Psoas muscle (tissue), 2 donors: Measurements from ENCODE around the gene CXorf49B.

- PRO-cap, 2 experiments = no peak in any of the 2 experiments
These were observed 970 bp downstream of the GCNA start for GRCh38 chrX:71579070-71579744.

DNA sequence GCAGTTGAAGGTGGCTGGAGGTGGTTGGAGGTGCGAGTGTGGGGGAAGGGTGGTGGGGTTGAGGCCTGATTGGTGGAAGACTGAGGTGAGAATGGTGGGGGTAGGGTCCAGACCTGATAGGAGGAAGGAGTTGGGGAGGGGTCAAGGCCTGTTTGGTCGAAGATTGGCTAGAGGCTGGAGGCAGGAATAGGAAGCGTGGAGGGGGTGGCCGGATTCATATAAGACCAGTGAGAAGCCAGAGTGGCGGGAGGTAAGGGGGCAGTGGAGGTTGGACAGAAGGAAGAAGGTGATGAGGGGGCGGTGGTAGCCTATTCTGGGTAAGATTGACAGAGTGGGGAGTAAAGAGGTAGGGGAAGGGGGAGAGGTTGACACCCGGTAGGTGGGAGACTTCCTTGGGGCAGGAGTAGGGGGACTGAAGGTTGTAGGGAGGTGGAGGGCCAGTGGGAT is 1.5 kb downstream of the GCNA start:
- PRO-cap, 2 experiments = no peak in any of the 2 experiments

GRCh38 chrX:71763176-71763615 is at the start of gene CXorf49B:
Gene CXorf49B, plus strand, starts transcription at chrX:71763349.
- PRO-cap, 2 experiments = no peak in any of the 2 experiments

GRCh38 chrX:72029782-72030643 is 119.4 kb downstream of the NHSL2 start:
- PRO-cap, 2 experiments = no peak in any of the 2 experiments

DNA sequence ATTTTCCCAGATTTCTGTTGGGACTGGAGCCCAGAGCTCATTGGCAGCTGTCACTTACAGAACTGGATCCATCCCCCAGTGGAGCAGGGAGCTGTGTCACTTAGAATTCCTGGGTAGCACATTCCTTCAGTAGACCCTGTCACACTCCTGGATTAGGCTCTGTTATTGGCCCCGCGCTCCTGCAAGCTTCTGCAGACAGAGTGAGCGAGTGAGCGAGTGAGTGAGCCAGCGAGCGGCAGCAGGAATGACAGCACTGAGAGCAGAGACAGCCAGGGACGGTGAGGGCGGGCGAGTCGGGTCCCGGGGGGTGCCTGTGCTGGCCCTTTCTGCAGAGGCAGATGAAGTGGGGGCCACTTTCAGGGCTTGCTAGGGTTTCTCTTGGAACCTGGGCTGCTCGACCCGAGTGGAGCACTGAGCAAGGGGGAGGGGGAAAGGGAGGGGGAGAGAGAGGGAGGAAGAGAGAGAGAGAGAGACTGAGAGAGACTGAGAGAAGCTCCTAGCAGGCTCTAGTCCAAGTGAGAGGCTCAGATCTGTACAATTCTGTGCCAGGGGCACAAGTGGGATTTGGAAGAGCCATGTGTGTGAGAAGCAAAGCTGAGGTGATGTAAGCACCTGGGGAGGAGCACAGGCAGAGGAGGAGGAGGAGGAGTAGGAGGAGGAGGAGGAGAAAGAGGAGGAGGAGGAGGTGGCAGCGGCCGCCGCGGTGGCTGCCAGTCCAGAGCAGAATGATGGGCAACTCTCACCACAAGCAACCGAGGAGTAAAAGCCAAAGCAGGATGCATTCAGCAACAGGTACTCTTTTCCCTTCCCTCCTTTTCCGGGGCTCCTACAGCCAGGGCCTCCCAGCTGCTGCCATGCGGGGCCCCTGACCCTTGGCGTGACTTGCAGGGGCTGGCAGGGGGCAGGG is 112.3 kb upstream of the PIN4 start:
- PRO-cap, 2 experiments = no peak in any of the 2 experiments

DNA sequence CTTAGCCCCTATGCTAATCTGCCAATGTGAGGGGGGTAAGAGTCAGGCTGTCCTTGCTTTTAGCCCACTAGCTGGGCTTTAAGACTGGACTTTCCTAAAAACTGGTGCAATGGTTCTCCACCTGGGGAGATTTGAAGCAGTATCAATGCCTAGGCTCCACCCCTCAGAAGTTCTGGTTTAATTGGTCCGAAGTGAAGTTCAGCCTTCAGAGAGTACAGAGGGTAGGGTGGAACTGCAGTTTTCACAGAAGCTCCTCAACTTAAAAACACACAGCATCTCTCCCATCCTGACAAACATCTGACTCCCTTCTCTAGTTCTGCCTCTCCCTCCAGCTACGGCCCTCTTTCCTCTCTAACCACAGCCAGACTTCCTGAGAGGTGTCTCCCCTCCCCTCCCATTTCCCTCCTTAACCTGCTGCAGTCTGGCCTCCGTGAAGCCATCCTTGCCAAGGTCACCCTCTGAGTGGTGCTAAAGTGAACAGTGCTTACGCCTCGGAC is 103.3 kb upstream of the PIN4 start:
- PRO-cap, 2 experiments = no peak in any of the 2 experiments

GRCh38 chrX:72182986-72183570 is 1.5 kb downstream of the PIN4 start:
- PRO-cap, 2 experiments = no peak in any of the 2 experiments

DNA sequence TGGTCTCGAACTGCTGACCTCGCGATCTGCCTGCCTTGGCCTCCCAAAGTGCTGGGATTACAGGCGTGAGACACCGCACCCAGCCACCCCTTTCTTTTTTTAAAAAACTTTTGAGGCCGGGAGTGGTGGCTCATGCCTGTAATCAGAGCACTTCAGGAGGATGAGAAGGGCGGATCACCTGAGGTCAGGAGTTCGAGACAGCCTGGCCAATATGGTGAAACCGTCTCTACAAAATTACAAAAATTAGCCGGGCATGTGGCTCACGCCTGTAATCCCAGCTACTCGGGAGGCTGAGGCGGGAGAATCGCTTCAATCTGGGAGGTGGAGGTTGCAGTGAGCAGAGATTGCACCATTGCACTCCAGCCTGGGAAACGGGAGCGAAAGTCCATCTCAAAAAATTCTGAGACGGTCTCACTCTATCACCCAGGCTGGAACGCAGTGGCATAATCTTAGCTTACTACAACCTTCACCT is 10.0 kb downstream of the RPS4X start:
- PRO-cap, 2 experiments = no peak in any of the 2 experiments

DNA sequence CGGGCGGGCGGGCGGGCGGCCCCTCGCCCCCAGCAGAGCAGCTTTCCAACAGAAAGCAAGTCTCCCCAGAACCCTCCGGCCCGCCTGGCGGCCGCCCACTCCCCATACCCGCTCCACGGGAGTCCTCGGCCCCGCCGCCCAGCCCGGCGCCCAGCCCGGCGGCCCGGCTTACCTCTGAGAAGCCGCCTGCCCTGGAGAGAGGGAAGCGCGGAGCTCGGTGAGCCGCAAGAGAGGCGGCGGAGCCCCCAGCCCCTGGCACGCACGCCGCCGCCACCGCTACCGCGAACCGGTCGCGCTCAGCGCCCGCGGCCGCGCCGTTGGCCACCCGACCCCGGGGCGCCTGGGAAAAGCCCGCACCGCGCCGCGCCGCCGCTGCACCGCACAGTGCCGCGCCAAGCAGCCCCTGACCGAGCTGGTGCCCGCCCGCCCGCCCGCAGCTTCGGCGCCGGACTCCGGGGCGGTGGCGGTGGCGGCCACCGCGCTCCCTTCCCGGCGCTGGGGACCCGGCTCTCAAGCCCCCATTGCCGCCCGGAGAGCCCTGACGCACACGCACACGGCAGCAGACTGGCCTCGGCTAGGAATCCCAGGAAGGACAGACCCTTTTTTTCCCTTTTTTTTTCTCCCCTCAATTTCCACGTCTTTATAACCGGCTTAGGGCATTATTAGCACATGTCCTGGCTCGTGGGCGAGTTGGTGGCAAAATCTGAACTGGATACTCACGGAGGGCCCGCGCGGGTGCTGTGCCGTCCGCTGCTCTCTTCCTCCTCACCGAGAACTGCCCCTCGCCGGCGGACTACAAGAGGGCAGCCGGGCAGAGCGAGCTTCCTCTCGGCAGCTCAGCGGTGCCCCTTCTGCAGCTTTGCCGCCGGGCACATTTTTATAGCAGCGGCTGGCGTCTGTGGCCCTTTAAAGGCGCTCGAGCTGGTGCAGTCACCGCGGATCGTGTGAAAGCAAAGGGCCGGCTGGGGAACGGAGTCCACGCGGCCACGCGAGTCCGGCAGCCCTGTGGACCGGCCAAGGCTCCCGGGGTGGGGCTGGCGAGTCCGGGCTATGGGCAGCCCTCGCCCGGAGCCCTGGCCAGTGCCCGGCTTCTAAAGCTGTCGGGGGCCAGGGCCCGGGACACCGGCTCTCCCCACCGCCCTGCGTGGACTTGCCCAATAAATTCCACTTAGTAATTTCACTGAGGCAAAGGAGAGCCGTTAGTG is 993 bp upstream of the CITED1 start:
- PRO-cap, 2 experiments = no peak in any of the 2 experiments

DNA sequence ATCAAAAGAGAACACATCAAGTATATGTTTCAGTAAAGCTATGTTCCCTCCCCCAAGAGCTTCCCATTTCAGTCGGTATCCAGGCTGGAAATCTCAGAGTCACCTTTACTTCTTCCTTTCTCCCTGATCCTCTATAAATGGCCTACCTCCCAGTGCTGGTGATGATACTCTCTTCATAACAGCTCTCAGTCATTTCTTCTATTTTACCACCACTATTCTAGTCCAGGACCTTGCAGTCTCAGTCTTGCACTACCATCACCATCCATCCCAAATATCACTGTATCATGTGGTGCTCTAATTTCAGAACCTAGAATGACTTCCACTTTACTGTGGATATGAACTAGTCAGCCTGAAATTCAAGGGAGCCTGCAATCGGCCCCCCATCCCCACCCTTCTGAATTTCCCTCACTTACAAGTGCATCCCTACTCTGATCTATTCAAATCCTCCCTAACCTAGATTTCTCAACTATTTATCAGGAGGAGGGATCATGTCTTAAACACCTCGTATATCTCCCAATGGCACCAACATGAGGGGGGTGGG is 39.0 kb upstream of the CITED1 start:
- PRO-cap, 2 experiments = no peak in any of the 2 experiments

GRCh38 chrX:72634400-72634841 is 61.8 kb upstream of the HDAC8 start:
- PRO-cap, 2 experiments = no peak in any of the 2 experiments

DNA sequence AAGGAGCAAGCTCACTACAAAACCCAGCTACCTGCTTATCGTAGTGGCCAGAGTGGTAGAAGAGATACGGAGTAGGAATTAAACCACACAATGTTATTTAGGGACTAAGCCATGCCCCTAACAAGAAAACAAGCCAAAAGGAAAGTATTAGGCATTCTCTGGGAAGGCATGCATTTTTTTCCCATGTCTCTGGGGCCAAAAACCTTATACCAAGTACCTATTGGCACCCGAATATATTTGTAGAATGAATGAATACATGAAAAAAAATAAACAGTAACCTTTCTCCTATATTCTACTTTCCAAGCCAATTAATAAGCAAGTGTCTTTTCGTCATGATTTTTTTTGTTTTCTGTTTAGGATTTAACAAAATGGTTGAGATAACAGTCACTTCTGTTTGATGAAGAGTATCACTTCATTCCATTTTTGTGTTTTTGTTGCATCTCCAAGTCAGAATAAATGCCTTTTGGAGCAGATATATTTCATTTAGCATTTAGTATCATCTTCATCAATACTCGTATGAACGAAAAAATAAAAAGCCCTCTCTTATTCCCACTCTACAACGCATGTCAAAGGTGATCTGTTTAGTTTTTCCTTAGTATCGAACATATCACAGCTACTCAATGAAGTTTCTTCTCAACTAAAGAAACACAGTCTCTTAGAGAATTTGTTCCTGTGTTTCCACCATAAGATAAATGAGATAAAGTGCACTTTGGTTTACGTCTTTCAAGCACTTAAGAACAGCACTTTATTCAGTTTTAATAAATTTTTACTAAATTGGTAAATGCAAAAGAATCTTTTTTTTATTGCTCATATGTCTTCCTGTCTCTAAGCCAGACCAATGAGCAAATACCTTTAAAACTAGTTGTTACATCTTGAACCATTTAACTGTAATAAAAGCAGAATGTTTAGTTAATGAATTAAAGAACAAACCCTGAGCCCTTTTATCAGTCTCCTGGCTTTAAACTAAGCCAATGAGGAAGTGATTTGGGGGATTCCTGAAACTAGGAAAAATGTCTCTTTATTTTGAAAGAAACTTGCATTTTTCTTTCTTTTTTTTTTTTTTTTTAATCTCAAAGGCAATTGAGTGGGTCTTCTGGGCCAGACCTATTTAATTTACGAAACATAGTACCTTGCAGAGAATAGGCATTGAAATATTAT is 259.6 kb downstream of the CHIC1 start:
- PRO-cap, 2 experiments = no peak in any of the 2 experiments

DNA sequence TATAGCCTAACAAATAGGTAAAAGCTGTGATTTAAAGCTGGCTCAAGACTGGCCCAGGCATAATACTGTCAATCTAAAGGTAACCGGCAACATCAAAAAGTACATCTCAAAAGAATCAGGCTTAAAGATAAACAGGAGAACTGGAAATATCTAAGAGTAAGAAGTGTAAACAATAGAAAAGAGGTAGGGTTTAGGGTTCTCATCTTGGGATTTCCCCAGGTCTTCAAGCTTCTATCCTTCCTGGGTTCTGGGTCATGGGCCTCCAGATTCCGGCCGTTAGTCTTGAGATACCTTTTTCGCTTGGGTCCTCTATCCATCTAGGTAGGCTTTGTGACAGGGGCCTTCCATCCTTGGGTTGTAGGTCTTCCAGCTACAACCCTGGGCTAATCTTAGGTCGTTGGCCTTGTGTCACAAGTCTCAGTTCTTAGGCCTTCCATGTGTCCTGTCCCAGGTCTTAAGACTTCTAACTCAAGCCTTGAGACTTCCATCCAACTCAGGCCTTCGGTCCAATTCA is 263.5 kb downstream of the CHIC1 start:
- PRO-cap, 2 experiments = no peak in any of the 2 experiments

DNA sequence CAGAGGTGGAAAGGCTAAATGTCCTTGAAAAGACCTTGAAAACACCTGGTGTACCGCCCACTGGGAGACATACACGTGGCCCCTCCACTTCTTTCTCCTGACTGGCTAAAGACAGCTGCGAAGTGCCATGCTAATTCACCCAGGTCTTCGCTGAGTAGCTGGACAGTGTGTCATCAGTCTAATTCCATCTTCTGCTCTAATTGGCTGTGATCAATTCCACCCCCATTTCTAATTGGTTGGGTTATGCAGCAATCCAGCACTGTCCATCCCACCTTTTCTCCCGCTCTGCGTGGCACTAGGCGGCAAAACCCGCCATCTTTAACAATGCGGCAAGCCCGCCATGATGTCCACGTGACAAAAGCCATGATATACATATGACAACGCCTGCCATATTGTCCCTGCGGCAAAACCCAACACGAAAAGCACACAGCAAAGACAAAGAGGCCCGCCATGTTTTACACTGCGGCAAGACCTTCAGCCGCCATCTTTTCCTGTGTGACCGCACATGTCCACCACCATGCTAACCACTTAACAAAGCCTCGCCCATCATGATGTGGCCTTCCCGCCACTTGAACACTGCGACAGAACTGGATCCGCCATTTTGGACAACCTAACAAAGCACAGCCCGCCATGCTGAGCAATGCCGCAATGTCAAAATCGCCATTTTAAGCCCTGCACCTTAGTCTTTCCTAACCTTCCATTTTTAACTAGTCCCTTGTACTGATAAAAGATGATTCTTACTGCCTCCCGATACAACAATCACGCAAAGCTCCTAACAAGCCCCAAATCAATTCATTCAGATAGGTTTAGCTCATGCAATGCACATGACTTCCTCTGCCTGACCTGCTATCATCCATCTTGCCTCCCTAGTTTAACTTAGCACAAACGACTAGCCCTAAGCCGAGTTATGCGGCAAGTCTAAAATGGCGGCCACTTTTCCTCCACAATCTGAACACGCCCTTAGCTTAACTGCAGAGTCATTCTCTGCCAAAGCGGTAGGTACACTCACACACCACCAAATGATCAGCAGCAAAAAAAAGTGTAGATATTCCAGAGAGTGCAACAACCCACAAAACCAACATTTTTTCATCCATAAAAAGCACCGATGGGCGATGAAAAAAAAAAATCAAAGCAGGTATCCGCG is 288.3 kb downstream of the CHIC1 start:
- PRO-cap, 2 experiments = no peak in any of the 2 experiments

- PRO-cap, 2 experiments = peak in 2 of 2 experiments; most common minus-strand start chrX:73852714 (in 2)
These were observed 289.6 kb downstream of the CHIC1 start for GRCh38 chrX:73852508-73853178.

DNA sequence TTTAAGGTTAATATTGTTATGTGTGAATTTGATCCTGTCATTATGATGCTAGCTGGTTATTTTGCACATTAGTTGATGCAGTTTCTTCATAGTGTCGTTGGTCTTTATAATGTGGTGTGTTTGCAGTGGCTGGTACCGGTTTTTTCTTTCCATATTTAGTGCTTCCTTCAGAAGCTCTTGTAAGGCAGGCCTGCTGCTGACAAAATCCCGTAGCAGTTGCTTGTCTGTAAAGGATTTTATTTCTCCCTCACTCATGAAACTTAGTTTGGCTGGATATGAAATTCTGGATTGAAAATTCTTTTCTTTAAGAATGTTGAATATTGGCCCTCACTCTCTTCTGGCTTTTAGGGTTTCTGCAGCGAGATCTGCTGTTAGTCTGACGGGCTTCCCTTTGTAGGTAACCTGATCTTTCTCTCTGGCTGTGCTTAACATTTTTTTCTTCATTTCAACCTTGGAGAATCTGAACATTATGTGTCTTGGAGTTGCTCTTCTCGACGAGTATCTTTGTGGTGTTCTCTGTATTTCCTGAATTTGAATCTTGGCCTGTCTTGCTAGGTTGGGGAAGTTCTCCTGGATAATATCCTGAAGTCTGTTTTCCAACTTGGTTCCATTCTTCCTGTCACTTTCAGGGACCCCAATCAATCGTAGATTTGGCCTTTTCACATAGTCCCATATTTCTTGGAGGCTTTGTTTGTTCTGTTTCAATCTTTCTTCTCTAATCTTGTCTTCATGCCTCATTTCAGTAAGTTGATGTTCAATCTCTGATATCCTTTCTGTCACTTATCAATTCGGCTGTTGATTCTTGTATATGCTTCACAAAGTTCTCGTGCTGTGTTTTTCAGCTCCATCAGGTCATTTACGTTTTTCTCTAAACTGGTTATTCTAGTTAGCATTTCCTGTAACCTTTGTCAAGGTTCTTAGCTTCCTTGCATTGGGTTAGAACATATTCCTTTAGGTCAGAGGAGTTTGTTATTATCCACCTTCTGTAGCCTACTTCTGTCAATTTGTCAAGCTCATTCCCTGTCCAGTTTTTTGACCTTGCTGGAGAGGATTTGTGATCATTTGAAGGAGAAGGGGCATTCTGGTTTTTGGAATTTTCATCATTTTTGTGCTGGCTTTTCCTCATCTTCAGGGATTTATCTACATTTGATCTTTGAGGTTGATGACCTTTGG is 227.5 kb upstream of the ZCCHC13 start:
- PRO-cap, 2 experiments = no peak in any of the 2 experiments

DNA sequence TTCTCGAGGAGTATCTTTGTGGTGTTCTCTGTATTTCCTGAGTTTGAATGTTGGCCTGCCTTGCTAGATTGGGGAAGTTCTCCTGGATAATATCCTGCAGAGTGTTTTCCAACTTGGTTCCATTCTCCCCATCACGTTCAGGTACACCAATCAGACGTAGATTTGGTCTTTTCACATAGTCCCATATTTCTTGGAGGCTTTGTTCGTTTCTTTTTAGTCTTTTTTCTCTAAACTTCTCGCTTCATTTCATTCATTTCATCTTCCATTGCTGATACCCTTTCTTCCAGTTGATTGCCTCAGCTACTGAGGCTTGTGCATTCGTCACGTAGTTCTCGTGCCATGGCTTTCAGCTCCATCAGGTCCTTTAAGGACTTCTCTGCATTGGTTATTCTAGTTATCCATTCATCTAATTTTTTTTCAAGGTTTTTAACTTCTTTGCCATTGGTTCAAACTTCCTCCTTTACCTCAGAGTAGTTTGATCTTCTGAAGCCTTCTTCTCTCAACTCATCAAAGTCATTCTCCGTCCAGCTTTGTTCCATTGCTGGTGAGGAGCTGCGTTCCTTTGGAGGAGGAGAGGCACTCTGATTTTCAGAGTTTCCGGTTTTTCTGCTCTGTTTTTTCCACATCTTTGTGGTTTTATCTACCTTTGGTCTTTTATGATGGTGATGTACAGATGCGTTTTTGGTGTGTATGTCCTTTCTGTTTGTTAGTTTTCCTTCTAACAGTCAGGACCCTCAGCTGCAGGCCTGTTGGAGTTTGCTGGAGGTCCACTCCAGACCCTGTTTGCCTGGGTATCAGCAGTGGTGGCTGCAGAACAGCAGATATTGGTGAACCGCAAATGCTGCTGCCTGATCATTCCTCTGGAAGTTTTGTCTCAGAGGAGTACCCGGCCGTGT is 204.2 kb upstream of the ZCCHC13 start:
- PRO-cap, 2 experiments = no peak in any of the 2 experiments

DNA sequence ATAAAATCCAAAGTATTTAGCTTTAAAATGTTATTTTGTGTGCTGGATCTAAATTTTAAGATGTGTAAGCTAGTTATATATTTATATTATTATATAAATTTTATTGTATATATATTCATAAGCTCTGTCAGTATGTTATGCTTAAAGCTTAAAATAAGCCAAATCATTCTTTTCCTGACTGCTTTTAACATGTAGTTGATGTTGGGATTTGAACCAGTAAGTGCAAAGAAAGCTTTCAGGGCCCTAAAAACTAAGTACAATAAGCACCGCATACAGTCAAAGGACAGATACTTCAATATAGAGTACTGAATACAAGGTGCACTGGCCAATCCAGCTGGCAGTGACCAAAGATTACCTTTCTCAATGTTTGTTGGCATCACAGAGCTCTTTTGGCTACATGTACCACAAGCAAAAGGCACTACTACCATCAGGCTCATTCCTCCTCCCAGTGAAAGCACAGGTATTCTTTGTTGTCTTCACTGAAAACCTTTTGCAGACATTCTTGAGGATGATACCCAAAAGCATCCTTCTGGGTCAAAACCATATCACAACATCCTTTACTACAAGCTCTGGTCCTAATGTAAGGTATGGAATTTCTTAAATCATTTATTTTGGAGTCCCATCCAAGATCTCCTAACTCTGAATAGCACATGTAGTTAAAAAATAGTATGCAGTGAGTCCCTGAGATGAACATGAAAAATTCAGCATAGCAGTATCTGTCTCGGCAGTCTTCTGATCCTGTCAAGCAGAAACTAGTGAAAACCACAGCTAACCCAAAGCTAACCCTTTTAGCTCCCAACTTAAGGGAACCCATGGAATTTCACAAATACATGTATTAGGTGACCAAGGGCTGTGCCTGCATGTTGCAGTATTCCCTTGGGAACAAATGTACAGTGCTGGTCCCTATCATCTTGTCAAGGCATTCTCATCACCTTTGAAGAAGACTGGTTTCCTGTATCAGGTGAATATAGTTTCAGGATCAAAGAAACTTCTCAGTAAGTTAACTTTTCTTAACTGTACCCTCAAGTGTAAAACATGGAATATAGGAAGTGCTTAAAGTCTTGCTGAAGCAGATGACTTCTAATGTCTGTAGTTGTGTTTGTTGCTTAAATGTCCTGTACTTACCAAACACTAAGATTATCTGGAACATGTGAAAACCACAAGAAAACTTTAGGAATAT is 65.0 kb upstream of the ZCCHC13 start:
- PRO-cap, 2 experiments = no peak in any of the 2 experiments

- PRO-cap, 2 experiments = peak in 2 of 2 experiments; most common plus-strand start chrX:74292743 (in 2); most common minus-strand start chrX:74292049 (in 1)
These were observed 11.9 kb upstream of the ZCCHC13 start for GRCh38 chrX:74291704-74292866.

DNA sequence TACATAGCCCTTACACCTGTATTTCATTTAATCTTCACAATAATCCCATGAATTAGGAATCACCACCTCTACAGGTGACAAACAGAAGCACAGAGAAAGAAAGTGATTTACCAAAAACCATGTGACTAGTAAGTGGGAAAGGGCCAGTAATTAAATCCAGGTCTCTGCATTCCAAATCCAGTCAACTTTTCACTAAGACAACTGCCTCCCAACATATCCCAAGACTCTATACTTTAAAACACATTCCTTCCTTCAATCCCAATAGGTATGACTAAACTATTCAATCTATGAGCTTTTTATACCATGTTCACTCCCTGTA is 8.7 kb downstream of the RLIM start:
- PRO-cap, 2 experiments = no peak in any of the 2 experiments